Colon Carcinoma Metastatic in the Lung (tissue), 2 donors: ENCODE measurements around a stretch of chr22.

- PRO-cap, 2 experiments = no peak in any of the 2 experiments
Measured at GRCh38 chr22:46618687-46619183, 1.5 kb upstream of the GRAMD4 start.

DNA sequence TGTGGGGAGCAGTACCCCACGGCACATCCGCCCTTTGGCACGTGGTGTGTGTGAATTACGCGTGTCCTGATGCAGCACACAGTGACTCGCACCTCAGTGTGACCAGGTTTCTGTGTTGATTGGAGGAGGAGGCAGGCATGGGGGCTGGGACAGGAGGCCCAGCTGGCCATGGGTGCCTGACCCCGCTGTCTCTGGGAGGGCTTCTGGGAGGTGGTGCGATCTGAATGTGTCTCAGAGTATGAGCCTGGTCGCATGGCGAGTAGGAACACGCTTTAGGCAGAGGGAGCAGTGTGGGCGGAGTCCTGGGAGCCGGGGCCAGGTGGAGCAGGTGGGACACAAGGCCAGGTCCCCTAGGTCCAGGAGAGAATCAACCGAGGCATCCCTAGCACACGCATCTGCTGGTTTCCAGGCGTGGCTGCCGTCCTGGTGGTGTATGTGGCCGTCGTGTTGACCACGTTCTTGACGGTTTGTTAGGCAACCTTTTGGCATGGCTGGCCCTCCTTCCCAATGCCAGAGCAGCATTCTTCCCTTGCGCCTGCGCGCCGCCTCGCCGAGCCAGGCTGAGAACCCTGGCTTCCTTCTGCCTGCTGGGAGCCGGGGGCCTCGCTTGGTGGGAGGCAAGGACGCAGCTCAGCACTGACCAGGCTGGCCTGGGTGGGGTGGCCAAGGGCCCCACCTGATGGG lies 5.8 kb downstream of the GRAMD4 start:
- PRO-cap, 2 experiments = no peak in any of the 2 experiments

- PRO-cap, 2 experiments = no peak in any of the 2 experiments
Measured at GRCh38 chr22:46637725-46638148, 17.6 kb downstream of the GRAMD4 start.

DNA sequence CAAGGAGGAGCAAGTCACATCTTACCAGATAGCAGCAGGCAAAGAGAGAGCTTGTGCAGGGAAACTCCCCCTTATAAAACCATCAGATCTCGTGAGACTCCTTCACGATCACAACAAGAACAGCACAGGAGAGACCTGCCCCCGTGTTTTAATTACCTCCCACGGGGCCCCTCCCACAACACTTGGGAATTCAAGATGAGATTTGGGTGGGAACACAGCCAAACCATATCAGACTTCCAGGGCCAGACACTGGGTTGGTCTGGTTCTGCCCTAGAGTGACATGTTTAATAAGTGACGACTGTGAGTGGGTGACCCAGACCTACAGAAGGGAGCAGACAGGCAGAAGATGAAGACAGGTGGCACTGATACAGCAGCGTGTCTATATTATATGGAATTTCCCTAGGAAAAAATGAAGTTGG lies 26.7 kb downstream of the GRAMD4 start:
- PRO-cap, 2 experiments = no peak in any of the 2 experiments

DNA sequence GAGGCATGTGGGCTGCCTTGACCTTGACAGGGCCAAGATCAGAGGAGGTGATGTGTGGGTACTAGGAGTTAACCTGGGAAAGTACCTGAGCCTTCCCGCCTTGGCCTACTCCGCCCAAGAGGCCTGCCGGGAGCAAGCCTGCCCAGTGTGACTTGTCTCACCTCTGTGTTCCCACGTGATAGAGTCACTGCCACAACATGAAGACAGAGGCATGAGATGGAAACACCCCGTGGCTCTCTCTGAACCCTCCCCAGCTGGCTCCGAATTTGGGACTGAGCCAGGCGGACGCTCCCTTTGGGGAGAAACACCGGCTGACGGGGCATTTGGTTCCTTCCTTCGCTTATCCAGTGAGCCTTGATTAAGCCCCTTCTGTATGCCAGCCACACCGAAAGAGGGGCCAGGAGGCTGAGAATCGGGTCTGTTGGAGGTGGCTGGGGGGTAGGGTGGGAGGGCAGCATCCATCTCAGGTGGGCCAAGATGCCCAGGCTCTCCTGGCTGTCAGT lies 33.6 kb downstream of the GRAMD4 start:
- PRO-cap, 2 experiments = no peak in any of the 2 experiments

GRCh38 chr22:46655950-46656623 lies 35.9 kb downstream of the GRAMD4 start:
- PRO-cap, 2 experiments = no peak in any of the 2 experiments

DNA sequence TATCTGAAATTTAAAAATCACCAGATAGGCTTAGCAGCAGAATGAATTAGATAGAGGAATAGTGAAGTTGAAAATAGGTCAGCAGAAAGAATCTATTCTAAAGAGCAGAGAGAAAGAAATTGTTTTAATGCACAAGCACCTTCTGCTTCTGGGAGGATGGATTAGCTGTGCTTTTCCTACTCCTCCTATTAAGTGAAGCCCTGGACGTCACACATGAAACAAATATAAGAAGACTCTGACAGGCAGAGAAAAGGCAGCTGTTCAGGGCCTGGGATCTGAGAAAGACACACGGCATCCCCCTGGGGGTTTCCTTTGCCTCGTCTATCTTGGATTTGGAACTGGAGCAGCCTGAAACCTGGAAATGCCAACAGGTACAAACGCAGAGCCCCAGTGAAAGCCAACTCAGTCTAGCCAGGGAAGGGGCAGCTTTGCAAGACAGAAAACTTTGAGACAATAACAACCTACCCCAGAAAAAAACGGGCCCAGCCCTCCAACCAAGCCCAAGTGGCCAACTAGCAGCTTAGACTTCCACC lies 7.5 kb downstream of the CERK start:
- PRO-cap, 2 experiments = no peak in any of the 2 experiments

DNA sequence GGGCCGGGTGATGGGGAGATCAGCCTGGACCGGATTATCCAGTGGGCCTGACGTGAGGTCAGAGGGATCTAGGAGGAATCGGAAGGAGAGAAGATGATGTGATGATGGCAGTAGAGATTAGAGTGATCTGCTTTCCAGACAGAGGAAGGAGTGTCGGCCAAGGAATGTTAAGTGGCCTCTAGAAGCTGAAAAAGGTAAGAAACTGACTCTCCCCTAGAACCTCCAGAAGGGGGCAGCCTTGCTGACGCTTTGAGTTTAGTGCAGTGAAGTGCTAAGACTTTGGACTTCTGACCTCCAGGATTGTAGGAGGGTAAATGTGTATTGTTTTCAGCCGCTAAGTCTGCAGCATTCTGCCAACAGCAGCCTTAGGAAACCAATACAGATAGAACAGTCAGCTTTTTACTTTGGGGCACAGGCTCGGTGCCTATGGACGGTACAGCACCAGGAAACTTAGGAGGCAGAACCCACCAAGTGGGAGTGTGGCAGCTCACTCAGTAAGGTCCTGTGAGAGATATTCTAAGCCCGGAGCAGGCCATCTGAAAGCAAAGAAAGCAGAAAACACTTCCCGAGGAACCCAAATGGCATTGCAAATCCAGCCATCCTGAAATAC lies 3.6 kb upstream of the TBC1D22A start:
- PRO-cap, 2 experiments = no peak in any of the 2 experiments

GRCh38 chr22:46934798-46935340 lies 172.4 kb downstream of the TBC1D22A start:
- PRO-cap, 2 experiments = no peak in any of the 2 experiments

- PRO-cap, 2 experiments = no peak in any of the 2 experiments
Measured at GRCh38 chr22:46971176-46971919, 208.9 kb downstream of the TBC1D22A start.

DNA sequence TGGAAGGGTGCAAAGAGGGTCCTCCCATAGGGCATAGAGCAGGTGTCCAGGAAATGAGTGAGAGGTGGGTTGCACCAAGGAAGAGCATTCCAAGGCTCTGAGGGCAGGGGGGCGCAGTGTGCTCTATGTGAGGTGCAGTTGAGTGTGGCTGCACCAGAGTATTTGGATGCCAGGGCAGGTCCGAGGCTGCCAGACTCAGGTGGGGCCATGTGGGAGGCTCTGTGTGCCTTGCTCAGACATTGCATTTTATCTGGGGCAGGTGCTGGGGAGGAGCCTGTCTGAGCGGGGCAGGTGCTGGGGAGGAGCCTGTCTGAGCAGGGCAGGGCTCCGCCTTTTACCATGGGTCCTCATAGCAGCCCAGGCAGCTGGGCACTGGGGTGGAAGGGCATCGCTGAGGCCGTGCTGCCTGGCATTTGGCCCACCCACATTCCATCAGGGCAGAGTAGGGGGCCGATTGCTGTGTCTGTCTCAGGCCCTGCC lies 281.3 kb downstream of the TBC1D22A start:
- PRO-cap, 2 experiments = peak in 1 of 2 experiments; most common plus-strand start position 364 of the sequence (in 1)

- PRO-cap, 2 experiments = no peak in any of the 2 experiments
Measured at GRCh38 chr22:47053493-47054390, 291.3 kb downstream of the TBC1D22A start.

- PRO-cap, 2 experiments = no peak in any of the 2 experiments
Measured at GRCh38 chr22:47080097-47080768, 317.8 kb downstream of the TBC1D22A start.

- PRO-cap, 2 experiments = no peak in any of the 2 experiments
Measured at GRCh38 chr22:47159102-47159902, 396.9 kb downstream of the TBC1D22A start.

- PRO-cap, 2 experiments = no peak in any of the 2 experiments
Measured at GRCh38 chr22:47277777-47278165, 515.3 kb downstream of the TBC1D22A start.

- PRO-cap, 2 experiments = no peak in any of the 2 experiments
Measured at GRCh38 chr22:47788455-47788718, 701.0 kb upstream of the TAFA5 start.

DNA sequence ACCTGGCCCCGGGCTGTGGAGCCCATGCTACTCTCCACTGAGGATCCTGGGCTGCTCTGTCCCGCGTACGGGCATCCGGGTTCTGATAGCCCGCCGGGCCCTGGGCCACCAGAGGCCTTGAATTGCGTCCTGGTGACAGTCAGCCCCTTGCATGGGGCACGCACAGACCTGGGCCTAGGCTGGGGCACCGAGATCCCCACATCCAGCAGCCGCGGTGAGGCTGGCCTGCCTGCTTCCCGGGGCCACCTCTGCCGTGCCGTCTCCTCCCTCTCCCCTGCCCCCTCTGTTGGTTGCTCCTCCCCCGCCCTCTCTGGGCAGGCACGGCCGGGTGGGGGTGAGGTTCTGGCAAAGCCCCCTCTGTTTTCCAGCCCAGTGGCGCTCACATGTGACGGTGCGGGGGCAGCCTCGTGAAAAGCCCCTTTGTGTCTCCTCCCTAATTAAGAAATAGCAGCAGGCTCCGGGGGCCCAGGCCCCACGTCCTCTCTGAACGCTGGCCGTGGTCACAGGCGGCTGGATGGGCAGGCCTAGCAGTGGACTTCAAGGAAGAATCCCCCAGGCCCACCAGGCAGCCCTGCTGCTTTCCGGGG lies 28.3 kb downstream of the TAFA5 start:
- PRO-cap, 2 experiments = no peak in any of the 2 experiments

- PRO-cap, 2 experiments = no peak in any of the 2 experiments
Measured at GRCh38 chr22:48641004-48641976, 151.9 kb downstream of the TAFA5 start.

- PRO-cap, 2 experiments = no peak in any of the 2 experiments
Measured at GRCh38 chr22:48702482-48703130, 213.3 kb downstream of the TAFA5 start.

DNA sequence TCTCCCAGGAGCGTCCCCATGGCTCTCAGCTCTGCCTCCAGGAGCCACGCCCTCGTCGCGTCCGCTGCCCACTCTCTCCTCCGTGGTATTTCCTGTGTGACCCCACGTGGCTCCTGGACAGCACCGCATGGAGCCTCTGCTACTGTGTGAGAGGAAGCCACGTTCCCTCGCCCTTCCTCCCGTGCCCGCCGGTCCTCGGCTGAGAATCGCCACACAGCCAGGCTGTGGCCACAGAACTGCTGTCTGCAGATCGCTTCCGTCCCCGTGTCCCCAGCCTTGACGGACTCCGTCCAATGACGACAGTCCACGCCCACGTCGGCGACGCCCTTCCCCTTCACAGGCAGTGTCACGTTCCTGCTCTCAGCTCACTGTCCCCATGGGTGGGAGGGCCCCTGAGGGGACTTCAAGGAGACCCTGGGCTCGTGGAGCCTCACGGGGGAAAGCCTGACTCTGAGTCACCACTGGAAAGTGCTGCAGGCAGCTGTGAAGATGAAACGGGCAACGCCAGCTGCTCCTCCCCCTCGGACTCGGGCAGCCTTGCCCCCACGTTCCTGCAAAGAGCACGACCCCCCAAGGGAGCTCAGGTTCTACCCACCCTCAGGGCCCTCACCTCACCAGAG lies 458.5 kb downstream of the BRD1 start:
- PRO-cap, 2 experiments = no peak in any of the 2 experiments